Colon Carcinoma Metastatic in the Brain (tissue), 2 donors: ENCODE results near the genes TEX13C, ACTRT1, SMARCA1 and RAB33A.

DNA sequence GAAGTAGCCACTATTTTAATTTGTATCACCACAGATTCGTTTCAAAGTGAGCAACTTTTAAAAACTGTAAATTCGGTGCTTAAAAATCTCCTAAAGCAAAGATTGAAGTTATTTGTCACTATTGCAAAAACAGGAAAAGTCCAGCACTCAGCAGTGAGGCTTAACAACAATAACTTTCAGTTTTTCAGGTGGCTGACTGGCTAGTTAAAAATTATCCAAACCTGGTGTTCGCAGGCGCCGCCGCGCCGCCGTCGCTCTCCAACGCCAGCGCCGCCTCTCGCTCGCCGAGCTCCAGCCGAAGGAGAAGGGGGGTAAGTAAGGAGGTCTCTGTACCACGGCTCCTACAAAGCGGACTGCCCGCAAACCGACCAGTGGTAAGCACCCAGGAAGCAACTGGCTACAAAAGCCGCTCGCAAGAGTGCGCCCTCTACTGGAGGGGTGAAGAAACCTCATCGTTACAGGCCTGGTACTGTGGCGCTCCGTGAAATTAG, 218.7 kb downstream of the THOC2 start:
- PRO-cap, 2 experiments, result peak in 1 of 2 experiments; most common minus-strand start position 376 of the sequence (in 1)

DNA sequence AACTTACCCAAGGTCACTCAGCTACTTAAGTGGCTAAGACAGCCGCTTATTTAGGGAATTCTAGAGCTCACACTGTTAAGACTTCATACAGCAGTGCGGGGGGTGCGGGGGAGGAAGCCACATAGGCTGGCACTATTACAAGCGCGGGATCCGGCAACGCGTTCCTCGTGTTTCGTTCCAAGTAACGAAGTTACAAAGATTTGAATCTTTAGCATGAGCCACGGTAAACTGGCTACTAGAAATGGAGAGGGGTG, 1.3 kb downstream of the THOC2 start:
- PRO-cap, 2 experiments, result no peak in any of the 2 experiments

GRCh38 chrX:123788071-123788421, 55.2 kb upstream of the THOC2 start:
- PRO-cap, 2 experiments, result no peak in any of the 2 experiments

DNA sequence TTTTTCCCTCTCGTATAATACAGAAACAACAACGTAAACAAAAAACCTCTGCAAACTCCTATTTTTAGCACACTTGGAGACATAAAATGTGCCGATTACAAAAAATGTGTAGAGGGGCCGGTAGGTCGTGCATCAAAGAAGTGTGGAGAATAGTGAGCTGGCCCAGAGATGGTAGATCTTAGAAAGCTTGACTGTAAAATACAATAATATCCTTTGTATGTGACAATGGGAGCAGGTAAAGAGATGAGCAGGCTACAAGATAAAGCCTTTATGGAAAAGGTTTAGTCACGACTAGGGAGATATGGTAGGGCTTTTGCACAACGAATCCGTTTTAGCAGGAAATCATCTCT, 33.4 kb downstream of the STAG2 start:
- PRO-cap, 2 experiments, result no peak in any of the 2 experiments

GRCh38 chrX:125204901-125206059, 114.4 kb upstream of the TEX13C start:
- PRO-cap, 2 experiments, result no peak in any of the 2 experiments

- PRO-cap, 2 experiments, result no peak in any of the 2 experiments
Measured at GRCh38 chrX:125319635-125320101, at the start of gene TEX13C. TEX13C (plus strand) TSS chrX:125319871.

DNA sequence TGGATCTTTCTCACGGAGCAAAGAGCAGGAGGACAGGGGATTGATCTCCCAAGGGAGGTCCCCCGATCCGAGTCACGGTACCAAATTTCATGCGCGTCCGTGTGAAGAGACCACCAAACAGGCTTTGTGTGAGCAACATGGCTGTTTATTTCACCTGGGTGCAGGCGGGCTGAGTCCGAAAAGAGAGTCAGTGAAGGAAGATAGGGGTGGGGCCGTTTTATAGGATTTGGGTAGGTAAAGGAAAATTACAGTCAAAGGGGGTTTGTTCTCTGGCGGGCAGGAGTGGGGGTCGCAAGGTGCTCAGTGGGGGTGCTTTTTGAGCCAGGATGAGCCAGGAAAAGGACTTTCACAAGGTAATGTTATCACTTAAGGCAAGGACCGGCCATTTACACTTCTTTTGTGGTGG, 74.4 kb downstream of the TEX13C start:
- PRO-cap, 2 experiments, result no peak in any of the 2 experiments

DNA sequence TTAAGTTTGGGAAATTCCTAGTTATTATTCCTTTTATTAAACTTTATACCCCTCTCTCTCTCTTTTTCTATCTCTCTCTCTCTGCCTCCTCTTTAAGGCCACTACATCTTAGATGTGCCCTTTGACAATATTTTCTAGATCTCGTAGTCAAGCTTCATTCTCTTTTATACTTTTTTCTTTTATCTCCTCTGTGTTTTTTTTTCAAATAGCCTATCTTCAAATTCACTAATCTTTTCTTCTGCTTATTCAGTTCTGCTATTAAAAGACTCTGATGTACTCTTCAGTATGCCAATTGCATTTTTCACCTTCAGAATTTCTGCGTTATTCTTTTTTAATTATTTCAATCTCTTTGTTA, 402.0 kb downstream of the DCAF12L2 start:
- PRO-cap, 2 experiments, result no peak in any of the 2 experiments

GRCh38 chrX:126110067-126110310, 56.1 kb downstream of the DCAF12L2 start:
- PRO-cap, 2 experiments, result no peak in any of the 2 experiments

GRCh38 chrX:127712807-127713127, 339.4 kb downstream of the ACTRT1 start:
- PRO-cap, 2 experiments, result no peak in any of the 2 experiments

GRCh38 chrX:128052250-128052620, at the start of gene ACTRT1:
ACTRT1 (minus strand) TSS chrX:128052403.
- PRO-cap, 2 experiments, result no peak in any of the 2 experiments

GRCh38 chrX:129523197-129524158, at the start of gene SMARCA1:
SMARCA1 (minus strand) TSS chrX:129523490.
- PRO-cap, 2 experiments, result no peak in any of the 2 experiments

DNA sequence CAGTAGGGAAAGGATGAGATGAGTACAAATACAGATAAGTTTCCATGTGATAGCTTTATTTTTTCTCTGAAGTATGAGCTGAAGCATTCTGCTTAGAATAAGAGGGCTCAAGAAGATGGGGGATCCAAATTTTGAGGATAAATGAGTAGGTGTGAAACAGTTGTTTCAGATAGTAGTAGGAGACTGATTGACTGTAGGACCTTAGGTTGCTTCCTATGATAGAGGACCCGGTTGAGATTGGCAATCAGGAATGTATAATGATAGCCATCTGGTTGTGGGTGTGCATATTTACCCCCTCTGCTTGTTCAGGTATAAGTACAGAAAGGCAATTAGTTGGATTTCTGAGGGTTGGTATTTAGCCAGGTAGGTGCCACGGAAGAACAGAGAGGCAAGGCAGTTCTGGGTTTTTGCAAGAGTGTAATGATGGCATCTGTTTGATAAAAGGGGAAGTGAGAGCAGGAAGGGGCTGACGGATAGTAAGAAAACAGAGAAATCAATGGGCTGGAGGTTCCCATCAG, 13.6 kb downstream of the OCRL start:
- PRO-cap, 2 experiments, result no peak in any of the 2 experiments

DNA sequence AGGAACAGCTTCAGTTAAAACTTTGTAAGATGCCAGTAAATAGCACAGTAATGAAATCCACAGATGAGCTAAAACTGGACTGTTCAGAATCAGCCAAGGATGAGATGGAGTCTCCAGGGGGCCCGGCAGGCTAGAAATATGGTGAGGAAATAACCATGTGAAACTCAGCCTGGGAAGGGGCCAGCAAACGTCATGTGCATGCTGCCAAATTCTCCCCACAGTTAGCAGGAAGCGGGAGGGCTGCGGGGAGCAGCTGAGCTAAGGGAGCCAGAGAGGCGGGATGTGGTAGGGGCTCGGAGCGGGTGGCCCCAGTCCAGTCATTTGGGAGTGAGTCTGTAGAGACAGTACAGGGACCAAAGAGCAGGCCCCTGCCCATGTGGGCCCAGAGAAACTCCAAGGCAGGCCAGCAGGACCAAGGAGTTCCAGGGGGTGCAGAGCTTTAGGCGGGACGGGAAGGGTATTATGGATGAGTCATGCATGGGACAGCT, 37.0 kb upstream of the XPNPEP2 start:
- PRO-cap, 2 experiments, result no peak in any of the 2 experiments

DNA sequence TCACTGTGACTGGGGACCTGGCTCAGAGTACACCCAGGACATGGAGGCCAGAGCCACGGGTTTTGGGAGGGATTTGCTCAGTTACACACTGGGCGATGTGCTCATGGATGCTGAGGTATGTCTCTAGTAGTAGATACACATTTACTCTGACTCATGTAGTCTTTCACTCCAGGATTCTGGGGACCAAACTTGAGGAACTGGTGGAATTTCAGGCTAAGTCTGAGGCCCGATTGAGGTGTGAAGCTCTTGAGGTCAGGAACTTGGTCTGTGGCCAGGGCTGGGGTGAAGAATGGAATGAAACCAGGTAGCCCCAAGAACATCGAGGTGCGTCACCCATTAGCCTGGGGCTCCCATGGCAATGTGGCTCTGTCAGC, 7.7 kb downstream of the SASH3 start:
- PRO-cap, 2 experiments, result no peak in any of the 2 experiments

DNA sequence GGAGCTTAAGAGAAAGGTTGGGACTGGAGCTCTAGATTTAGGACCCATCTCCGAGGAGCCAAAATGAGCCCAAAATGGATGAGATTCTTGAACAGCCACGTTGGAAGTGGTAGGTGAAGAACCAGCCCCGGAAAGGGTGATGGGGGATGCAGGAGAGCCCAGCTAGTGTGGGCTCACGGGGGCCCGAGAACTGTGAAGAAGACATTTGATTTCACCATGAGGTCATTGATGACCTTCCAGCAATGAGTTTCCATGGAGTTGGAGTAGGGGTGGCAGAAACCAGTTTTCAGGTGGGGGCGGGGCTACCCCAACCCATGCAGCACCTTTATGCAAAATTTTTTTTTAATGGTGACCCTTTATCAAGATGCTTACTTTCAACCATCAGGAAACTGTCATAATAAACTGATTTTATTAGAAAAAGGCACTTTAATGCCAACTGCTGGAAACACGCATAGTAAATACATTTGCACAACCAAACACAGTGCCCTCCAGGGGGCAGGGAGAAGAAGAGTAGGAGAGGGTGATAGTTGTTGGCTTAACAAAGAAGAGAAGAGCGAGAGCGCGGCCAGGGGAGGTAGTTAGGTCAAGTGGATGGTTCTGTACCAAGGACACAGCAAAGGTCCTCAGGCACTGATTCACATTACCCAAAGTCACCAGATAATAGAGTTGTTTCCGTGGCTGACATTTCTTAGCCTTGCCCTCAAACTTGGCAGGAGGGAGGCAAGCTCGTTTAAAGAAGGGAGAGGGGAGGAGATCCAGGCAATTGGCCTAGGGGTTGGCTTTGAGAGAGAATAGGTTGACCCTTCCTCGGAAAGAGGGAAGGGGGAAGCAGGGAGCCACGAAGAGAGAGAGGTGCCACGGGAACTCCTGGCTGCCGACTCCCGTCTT, 45.5 kb downstream of the ELF4 start:
- PRO-cap, 2 experiments, result no peak in any of the 2 experiments

DNA sequence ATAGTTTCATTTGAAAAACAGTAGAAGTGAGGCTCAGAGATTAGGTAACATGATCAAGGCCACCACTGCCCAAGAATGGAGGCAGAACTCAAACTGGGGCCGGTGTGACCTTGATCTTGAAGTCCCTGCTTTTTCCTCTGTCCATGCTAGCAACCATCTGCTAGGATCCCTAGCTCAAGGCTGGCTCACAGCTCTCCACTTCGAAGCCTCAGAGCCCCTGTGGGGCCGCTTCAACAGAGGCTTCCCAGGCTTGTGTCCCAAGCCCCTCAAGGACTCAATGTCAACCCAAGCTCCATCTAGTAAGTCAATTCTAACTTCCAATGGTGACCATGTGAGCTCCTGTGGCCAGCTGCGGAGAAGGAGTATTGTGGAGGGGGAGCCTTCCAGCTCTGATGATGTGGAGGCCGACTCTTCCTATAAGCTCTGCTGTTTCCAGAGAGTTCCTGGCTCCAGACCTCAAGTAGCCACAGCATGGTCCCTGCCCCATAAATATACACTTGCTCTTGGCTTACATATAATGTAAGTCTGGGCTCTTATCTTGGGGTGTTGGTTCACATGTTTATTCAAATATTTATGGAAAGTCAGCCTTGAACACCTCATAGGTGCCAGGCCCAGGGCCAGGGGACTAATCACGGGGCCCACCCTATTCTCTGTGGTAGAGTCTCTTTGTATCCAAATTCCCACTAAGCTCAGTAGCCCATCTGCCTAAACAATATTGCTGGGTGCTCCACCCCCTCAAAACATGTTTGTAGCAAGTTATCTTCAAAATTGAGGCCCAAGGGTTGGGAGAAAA, 14.8 kb downstream of the ELF4 start:
- PRO-cap, 2 experiments, result no peak in any of the 2 experiments

DNA sequence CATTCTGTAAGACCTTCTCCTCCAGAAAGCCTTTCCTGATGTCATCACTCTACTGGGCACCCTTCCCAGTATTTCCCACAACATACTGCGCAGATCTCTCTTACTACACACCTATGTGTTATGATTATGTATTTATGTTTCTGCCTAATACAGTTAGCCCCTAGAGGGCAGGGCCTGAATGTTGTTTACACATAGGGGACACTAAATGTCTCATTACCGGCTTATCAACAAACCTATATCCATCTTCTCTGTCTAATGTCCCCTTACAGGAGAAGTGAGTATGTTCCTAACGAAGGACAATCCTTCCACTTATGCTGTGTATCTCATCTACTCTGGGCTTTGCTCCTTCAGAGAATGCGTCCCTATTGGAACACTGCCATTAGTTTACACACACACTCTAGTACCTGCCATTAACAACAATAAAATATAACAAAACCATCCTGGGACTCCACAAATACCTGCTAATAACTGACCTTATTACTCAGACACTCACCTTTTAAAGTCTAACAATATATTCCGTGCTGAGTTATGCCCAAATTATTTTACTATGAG, 21.0 kb downstream of the AIFM1 start:
- PRO-cap, 2 experiments, result no peak in any of the 2 experiments

GRCh38 chrX:130171574-130172098, at the start of gene RAB33A:
RAB33A (plus strand) TSS chrX:130171962.
- PRO-cap, 2 experiments, result peak in 1 of 2 experiments; most common plus-strand start chrX:130171733 (in 1)

- PRO-cap, 2 experiments, result peak in 1 of 2 experiments; most common minus-strand start chrX:130173361 (in 1)
Measured at GRCh38 chrX:130173108-130173872, 1.5 kb downstream of the RAB33A start.